Lower leg skin (tissue), 2 donors: ENCODE data around the genes RBM14 and GRK2.

- PRO-cap, result no peak
- RAMPAGE, long total RNA, 2 experiments, result no peak in any of the 2 experiments
These were observed 6.9 kb downstream of the SF3B2 start for GRCh38 chr11:66059136-66059481.

- PRO-cap, result unidirectional peak, plus-strand start at chr11:66069677
- RAMPAGE, long total RNA, 2 experiments, result no peak in any of the 2 experiments
These were observed 628 bp upstream of the PACS1 start for GRCh38 chr11:66069330-66069957.

DNA sequence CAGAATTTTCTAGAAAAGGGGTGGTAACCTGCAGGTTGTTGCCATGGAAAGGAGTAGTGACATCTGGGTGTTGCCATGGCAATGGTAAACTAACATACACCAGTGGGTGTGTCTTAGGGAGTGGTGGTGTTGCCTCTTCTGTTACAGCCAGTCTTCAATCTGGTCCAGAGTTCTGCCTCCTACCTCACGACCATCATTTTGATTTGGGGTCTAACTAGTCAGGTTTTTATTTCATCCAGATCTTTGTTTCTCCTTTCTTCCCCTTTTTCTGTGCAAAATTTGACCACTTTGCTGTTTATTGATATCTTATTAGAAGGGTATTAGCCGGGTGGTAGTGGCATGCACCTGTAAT, 73.7 kb upstream of the KLC2 start:
- PRO-cap, result no peak
- RAMPAGE, long total RNA, 2 experiments, result no peak in any of the 2 experiments

- PRO-cap, result no peak
- RAMPAGE, long total RNA, 2 experiments, result no peak in any of the 2 experiments
These were observed 46.6 kb upstream of the KLC2 start for GRCh38 chr11:66210911-66211376.

GRCh38 chr11:66222406-66223234, 34.9 kb upstream of the KLC2 start:
- PRO-cap, result unidirectional peak, plus-strand start at chr11:66222850
- RAMPAGE, long total RNA, 2 experiments, result no peak in any of the 2 experiments

- PRO-cap, result no peak
- RAMPAGE, long total RNA, 2 experiments, result start-site peak on the plus strand in 2 of 2 experiments, at chr11:66243166-66243917 at its widest, 15 to 29 reads per replicate
These were observed 13.9 kb upstream of the KLC2 start for GRCh38 chr11:66243232-66244410.

DNA sequence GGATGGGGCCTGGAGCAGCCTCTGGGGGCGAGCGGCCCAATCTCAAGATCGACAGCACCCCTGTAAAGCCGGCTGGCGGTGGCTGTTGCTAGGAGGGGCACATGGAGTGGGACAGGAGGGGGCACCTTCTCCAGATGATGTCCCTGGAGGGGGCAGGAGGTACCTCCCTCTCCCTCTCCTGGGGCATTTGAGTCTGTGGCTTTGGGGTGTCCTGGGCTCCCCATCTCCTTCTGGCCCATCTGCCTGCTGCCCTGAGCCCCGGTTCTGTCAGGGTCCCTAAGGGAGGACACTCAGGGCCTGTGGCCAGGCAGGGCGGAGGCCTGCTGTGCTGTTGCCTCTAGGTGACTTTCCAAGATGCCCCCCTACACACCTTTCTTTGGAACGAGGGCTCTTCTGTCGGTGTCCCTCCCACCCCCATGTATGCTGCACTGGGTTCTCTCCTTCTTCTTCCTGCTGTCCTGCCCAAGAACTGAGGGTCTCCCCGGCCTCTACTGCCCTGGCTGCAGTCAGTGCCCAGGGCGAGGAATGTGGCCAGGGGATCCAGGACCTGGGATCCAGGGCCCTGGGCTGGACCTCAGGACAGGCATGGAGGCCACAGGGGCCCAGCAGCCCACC, 1.7 kb upstream of the CNIH2 start:
- PRO-cap, result no peak
- RAMPAGE, long total RNA, 2 experiments, result no peak in any of the 2 experiments

DNA sequence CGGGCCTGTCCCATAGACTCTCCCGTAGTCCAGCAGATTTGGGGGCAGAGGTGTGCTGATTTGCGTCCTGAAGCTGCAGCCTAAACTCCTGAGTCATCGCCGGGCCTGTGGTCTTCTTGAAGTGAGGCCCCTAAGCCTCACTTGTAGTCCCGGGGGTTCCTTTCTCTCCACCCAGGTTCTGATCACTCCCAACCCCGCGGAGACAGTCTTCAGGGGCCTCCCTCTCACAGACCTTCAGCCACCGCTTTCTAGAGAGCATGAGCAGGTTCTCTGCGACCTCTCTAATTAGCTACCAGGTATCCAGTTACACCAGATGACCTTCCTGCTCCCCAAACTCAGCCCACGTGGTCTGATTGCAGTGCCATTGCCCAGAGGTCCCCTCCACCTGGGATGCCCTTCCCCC, 987 bp upstream of the YIF1A start:
- PRO-cap, result no peak
- RAMPAGE, long total RNA, 2 experiments, result no peak in any of the 2 experiments

DNA sequence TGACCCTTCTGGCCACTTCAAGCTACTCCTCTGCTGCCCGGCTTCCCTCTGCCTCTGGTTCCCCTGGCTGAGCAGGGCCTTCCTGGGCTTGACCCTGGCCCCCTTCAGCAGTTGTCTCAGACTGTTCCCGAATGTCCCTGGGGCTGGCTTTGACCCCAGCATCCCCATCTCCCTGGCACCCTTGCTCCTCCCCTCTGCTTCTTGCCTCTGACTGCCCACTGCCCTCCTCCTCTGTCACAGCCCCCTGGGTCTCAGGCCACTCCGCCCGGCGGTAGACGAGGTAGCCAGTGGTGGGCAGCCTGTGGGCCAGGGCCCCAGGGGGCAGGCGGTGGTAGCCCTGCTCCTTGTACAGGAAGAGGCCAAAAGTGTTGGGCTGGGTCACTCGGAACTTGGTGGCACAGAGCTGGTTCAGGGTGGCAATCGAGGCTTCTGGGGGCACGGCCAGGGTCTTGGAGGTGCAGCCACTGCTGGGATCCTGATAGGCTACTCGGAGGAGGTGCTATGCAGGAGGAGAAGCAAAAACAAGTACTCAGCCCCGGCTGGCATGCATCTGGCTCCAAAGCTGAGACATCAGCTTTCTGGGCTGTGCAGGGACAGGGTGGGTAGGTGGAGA, 3.9 kb downstream of the RIN1 start:
- PRO-cap, result no peak
- RAMPAGE, long total RNA, 2 experiments, result no peak in any of the 2 experiments

GRCh38 chr11:66360058-66361100, 11.2 kb downstream of the SLC29A2 start:
- PRO-cap, result no peak
- RAMPAGE, long total RNA, 2 experiments, result no peak in any of the 2 experiments

DNA sequence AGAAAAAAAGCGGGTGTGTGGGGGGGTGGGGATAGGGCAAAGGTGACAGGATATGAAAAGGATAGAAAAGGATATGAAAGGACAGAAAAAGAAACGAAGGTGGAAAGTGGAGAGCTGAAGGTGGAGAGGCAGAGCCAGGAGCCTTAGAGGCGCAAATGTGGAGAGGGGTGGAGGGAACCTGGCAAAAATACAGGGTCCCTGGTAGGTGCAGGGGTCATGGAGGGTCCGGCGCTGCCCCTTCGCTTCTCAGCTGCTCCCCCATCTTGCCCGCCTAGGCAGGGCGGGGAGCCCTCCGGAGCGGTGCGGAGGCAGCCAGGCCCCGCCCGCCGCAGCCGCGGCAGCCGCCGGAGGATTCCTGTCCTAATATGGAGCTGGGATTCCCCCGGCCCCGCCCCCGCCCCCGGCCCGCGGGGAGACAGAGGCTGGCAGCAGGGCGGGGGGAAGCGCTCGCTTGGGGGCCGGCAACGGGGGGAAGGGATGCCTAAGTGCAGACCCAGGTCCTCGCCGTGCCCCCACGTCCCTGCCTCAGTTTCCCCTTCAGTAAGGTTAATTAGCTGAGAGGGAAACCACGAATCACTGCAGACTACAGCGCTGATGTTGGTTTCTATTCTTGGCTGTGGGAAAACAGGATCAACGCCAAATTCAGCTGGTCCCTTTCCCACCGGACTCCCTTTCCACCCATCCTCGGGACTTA, 1.0 kb upstream of the NPAS4 start:
- PRO-cap, result no peak
- RAMPAGE, long total RNA, 2 experiments, result no peak in any of the 2 experiments

DNA sequence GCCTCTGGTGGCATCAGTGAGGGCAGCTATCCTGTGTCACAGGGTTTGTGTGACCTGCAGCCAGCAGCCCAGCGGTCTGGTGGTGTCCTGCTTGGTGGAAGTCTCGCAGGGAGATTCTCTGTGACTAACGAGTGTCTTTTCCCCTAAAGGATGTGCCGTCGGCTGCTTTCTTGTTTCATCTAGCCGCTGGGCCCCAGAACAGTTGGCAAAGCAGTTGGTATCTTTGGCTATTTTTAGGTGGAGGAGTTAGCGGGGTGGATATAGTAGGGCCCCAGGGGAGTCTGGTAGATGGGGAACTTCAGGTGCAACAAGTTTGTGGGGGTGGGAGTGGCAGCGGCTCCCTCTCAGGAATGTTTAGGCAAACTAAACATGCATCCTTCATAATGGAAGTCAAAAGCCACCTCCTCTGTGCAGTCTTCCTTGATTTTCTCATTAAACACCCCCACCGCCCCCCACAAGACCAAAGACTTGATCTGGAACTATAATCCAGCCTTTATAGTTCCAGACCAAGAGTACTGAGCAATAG, 1.3 kb upstream of the PELI3 start:
- PRO-cap, result no peak
- RAMPAGE, long total RNA, 2 experiments, result no peak in any of the 2 experiments

- PRO-cap, result bidirectional peak, plus-strand start at chr11:66616630, minus-strand start at chr11:66616421
- RAMPAGE, long total RNA, 2 experiments, result start-site peak on the plus strand in 2 of 2 experiments, at chr11:66616619-66616631 at its widest, 171 to 319 reads per replicate
These were observed at the start of gene RBM14 for GRCh38 chr11:66616560-66616719. RBM14 (plus strand) TSS chr11:66616630.

GRCh38 chr11:66646057-66647345, 8.0 kb downstream of the RBM4 start:
- PRO-cap, result no peak
- RAMPAGE, long total RNA, 2 experiments, result no peak in any of the 2 experiments

DNA sequence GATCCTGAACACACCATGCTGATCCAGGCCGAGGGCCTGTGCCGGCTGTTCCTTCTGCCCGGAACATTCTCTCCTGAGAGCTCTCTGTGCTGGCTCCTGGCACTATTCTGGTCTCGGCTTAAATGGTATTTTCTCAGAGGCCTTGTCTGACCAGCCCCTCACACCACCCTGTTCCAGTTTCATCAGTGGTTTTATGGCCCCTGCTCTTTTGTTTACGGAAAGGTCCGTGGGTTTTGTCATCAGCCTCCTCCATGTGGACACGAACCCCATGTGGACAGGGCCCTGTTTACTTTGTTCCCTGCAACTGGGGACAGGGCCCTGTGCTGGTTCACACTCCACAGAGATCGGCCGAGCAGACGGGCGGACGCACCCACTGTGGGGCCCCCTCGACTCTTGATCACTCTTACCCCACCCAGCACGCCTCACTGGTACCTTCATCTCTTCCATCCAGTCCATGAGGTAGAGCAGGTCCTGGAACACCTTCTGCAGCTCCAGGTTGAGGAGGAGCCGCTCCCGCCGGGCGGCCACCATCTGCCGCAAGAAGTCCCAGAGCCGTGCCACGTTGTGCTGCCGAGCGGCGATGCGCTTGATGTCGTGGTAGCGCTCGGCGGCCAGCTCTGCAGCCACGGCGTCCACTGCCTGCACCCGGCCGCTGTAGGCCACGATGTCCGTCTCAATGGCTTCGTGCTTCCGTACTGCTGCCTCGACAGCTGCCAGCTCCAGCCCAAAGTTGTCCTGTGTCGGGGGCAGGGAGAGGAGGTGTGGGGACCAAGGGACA, 21.7 kb downstream of the SPTBN2 start:
- PRO-cap, result no peak
- RAMPAGE, long total RNA, 2 experiments, result no peak in any of the 2 experiments

GRCh38 chr11:66722890-66723411, 6.1 kb downstream of the SPTBN2 start:
- PRO-cap, result no peak
- RAMPAGE, long total RNA, 2 experiments, result no peak in any of the 2 experiments

DNA sequence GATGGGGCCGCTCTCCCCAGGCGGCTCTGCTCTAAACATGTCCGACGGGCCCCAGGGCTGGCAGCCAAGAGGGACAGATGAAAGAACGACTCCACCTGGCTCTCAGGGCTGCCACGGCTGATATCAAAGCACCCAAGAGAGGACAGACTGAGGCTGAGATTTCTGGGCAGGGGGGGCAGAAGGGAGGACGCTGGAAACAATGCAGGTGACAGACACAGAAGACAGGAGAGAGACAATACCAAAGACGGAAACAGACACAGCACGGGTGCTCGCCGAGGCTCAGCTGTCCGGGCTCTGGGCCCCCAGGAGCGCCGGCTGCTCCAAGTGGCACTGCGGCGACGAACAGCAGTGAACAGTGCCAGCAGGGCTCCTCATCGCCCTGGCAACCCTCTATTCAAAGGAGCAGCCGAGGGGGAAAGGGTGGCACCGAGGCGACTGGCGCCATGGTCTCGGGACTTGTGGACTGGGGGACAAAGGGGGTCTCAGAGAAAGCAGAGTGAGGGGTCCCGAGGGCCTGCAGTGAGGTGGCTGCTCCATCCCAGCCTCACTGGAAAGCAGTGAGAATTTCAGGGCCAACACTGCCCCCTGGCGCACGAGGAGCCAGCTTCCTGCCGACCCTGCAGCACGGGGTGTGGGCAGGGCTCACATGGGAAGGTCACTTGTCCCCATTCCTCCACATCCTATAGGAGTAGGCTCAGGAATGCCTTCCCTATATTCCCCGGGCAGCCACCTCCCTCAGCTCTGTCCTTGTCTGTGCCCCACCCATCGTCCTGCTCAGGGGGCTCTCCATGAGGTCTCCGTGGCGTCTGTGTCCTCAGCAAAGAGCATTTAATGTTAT, 26.1 kb downstream of the LRFN4 start:
- PRO-cap, result no peak
- RAMPAGE, long total RNA, 2 experiments, result no peak in any of the 2 experiments

GRCh38 chr11:66951863-66952145, 6.4 kb downstream of the PC start:
- PRO-cap, result no peak
- RAMPAGE, long total RNA, 2 experiments, result no peak in any of the 2 experiments

DNA sequence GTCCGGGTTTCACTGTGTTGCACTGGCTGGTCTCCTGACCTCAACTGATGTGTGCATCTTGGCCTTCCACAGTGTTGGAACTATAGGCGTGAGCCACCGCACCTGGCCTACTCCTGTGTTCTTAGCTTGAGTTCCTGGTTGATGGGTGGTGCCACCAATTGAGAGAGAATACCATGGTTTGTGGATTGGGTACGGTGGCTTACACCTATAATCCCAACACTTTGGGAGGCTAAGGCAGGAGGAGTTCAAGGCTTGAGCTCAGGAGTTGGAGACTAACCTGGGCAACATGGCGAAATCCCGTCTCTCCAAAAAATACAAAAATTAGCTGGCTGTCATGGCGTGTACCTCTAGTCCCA, 20.8 kb downstream of the KDM2A start:
- PRO-cap, result no peak
- RAMPAGE, long total RNA, 2 experiments, result no peak in any of the 2 experiments

DNA sequence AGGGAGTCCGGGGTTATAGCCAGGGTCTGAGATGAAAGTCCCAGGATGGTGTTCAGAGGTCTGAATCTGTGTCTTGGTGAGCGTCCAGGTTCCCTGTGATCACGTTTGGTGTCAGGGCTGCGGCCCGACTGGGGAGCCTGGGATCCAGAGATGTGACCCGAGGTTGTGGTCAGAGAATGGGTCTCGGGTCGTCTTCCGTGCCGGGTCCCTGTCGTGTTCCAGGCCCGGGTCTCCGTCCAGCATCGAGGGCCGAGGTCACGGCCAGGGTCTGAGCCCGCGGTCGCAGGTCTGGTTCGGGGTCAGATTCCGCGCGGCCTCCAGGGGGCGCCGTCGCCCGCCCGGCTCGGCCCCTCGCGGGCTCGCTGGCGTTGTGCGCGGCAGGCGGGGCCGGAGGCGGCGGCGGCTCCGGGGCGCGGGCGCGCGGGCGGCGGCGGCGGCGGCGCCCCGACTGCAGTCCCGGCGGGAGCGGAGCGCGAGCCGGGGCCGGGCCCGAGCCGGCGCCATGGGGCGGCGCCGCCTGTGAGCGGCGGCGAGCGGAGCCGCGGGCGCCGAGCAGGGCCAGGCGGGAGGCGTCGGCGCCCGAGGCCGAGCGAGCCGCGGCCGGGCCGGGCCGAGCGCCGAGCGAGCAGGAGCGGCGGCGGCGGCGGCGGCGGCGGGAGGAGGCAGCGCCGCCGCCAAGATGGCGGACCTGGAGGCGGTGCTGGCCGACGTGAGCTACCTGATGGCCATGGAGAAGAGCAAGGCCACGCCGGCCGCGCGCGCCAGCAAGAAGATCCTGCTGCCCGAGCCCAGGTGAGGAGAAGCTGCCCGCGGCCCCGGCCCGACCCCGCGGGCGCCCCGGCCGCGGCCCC, at the start of gene GRK2:
Gene GRK2, plus strand, starts transcription at position 453 of the 851 bp plus-strand sequence.
- PRO-cap, result unidirectional peak, plus-strand start at position 453 of the sequence; bidirectional peak, plus-strand start at position 671 of the sequence, minus-strand start at position 645 of the sequence
- RAMPAGE, long total RNA, 2 experiments, result start-site peak on the plus strand in 1 of 2 experiments, centred at position 666 of the sequence, 26 reads per replicate